LNCaP clone FGC (cell line): ENCODE measurements around the genes RGS21 and GLRX2.

DNA sequence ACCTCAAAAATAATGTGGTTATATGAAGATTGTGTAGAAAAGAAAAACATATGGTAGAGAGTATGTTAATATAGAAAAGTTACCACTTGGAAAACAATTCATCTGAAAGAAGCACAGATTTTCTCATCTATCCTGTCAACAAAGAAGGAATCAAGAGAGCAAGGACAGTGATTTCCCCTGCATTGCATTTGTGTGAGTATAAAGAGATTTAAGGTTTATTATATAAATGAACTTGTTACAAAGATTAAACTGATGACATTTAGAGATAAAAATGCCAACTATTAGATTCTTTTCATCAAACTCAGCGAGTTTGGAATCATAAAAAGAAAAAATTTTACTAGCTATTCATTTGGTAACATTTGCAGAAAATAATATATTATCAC lies at the start of gene RGS21:
TSS of gene RGS21 (plus strand) at position 79 of the 383 bp plus-strand sequence.
- RRBS, 2 experiments, result no CpG with 5 or more reads among the region's 1 CpG

GRCh38 chr1:192545996-192546257 lies 29.6 kb upstream of the RGS1 start:
- RRBS, 2 experiments, result no CpG with 5 or more reads among the region's 2 CpGs

DNA sequence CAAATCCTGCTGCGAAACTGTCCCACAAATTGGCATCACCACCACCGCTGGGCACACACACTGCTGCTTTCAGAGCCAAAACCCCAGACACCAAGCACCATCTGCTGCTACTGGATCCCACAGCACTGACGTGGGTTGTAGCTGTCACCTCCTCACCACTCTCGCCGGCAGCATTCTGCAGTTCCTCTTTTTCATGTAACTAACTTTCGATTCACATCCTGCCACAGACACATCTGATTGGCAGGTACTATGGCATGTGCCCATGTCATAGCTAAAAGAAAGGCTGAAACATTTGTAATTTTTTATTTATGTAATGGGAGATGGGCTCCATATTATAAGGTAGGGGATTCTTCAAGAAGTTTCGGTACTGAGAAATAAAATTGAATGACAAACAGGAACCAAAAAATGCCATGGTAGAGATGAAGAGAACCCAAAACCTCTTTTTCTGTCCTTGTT lies 26.8 kb upstream of the RGS13 start:
- RRBS, 2 experiments, result no CpG with 5 or more reads among the region's 7 CpGs

DNA sequence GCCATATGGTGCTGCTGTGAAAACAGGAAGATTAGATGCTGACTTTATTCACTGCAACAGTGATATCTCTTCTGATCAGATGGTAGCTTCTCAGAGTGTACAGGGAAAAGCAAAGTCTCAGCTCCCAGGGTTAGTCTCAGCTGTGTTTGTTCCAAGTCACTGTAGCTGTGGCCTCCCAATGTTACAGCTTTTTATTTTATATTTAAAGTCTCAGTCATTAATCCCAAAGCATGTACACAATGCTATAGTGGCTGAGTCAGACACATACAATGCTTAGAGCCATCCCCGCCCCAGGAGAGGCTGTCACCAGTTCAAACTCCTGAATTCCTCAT lies 42.7 kb upstream of the RGS2 start:
- RRBS, 2 experiments, result no CpG with 5 or more reads among the region's 1 CpG

- RRBS, 2 experiments, result no CpG with 5 or more reads among the region's 4 CpGs
These were observed 21.7 kb downstream of the RGS2 start for GRCh38 chr1:192830526-192831017.

GRCh38 chr1:192936452-192937100 lies 122.6 kb downstream of the UCHL5 start:
- RRBS, 2 experiments, result no CpG with 5 or more reads among the region's 1 CpG

DNA sequence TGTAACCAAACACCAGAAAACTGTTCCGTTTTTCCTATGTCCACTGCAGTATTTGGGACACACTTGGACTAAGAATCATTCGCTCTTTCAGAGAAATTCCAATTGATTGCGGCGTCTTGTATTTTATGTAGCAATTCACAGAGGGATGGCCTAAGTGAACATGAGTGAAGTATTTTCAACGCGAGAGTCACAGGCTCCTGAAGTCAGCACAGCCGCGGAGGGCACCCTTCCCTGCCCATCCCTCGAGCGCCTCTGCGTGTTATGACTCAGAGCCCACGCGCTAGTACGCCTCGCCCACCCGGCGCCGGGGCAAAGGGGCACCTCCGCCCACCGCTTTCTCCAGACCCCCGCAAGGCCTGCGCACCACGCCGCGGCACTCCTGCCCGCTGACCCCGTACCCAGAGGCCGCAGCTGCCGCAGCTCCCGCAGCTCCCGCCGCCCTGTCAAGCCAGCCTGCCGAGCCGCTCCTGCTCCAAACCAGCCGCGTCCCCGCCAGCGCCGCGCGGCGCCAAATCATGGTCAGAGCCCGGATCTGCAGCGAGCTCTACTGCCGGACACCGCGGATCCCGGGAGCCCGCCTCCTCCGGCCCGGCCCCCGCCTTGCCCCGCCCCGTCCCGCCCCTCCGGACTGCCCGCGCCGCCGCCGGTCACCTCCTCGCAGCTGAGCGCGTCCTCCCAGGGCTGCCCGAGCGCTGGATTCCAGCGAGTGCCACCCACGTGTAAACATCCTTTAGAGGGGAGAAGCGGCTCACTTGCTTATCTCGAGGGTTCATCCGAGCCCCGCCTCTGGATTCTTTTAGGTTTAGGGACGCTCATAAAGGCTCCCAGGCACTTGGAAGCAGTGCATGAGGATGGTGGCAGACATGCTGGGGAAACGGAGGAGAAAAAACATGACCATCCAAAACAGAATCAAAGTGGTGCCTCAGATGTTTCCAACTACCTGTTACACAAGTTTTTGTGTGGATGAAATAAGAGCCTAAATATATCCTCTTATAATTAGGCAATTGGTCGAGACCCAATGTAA lies at the start of gene GLRX2:
TSS of gene GLRX2 (minus strand) at position 549 of the 1,024 bp plus-strand sequence.
- RRBS, 2 experiments, result 2 to 3% methylated on average over 5 of the region's 75 CpGs

- RRBS, 2 experiments, result no CpG with 5 or more reads among the region's 5 CpGs
These were observed 275.3 kb upstream of the B3GALT2 start for GRCh38 chr1:193461590-193462156.

DNA sequence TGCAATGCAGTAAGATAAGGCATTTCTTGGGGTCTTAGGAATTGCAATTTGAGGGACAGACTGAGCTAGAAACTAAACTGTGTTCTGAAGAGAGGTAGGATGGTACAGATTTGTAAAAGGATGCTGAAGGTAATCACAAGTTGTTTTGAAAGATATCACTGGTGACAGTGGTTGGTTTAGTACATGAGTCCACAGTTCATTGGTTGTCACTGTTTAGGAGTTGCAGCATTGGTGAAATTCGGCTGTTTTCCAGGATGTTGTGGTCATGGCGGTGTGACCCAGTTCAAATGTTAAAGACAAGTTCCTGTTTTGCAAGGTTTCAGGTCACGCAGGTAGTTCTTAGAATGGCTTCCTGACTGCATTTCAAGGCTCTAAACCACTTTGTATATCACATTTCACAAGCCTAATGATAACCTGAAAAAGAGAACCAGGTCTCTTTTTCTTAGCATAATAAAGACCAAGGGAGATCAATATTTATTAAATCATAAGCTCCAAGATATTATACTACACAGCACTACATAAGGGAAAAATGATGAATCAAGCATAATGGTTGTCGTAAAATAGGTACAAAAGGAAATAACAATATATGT lies 292.9 kb upstream of the B3GALT2 start:
- RRBS, 2 experiments, result no CpG with 5 or more reads among the region's 4 CpGs

- RRBS, 2 experiments, result no CpG with 5 or more reads among the region's 25 CpGs
These were observed 1171.5 kb upstream of the B3GALT2 start for GRCh38 chr1:194357908-194358413.

- RRBS, 2 experiments, result no CpG with 5 or more reads among the region's 2 CpGs
These were observed 163.6 kb downstream of the KCNT2 start for GRCh38 chr1:196444457-196445173.

DNA sequence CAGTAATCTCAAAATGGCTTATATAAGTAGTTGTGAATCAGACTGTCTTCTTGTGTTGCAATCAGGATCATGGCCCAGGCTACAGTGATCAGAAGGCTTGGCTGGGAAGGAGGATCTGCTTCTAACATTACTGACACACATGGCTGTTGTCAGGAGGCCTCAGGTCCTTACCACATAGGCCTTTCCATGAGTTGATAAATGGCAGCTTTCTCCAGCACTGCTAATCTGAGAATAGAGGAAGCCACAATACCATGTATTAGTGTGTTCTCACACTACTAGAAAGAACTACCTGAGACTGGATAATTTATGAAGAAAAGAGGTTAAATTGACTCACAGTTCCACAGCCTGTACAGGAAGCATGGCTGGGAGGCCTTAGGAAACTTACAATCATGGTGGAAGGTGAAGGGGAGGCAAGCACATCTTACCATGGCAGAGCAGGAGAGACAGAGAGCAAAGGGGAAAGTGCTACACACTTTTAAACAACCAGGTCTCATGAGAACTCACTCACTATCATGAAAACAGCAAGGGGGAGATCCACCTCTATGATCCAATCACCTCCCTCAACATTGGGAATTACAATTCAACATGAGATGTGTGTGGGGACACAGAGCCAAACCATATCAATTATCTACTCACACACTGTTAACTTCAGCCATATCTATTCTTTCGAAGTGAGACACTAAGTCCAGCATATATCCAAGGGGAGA lies 33.9 kb downstream of the CFH start:
- RRBS, 2 experiments, result no CpG with 5 or more reads among the region's 1 CpG

DNA sequence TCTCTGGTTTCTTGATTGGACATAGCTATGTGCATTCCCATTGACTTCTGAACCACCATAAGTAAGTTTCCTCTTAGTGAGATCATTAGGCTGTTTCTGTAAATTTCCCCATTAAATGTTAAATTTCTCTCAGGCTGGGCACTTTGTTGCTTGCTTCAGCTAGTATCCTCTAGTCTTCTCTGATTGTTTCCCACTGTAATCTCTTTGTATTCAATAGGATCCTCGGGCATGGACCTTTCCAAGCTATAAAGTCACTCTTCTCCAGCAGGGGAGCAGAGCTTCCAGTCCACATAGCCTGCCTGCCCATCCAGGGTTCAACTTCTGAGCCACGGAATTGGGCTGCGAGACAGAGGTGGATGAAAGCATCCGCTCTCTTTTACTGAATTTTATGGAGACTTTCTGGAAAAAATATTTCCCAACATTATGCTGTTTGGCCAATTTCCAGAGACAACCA lies 1.2 kb upstream of the CFHR5 start:
- RRBS, 2 experiments, result no CpG with 5 or more reads among the region's 4 CpGs

DNA sequence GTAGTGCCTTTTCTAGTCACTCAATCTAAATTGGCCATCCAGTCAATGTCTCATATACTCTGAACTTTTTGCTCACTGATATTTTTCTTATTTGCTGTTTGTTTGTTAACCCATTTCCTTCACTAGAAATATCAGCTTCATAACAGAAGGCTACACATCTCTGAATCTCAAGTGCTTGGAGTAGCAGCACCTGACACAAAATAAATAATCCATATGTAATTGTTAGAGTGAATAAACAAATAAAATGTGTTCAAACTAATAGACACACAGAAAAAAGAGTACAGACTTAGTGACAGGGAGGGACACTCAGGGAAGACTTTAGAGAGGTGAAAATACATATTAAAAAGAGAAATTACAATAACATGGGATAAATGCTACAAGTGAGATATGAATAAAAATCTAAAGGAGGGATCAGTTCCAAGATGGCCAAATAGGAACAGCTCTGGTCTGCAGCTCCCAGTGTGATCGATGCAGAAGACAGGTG lies 203.7 kb downstream of the DENND1B start:
- RRBS, 2 experiments, result no CpG with 5 or more reads among the region's 1 CpG

GRCh38 chr1:197782801-197783283 lies 7.6 kb upstream of the DENND1B start:
- RRBS, 2 experiments, result no CpG with 5 or more reads among the region's 3 CpGs

DNA sequence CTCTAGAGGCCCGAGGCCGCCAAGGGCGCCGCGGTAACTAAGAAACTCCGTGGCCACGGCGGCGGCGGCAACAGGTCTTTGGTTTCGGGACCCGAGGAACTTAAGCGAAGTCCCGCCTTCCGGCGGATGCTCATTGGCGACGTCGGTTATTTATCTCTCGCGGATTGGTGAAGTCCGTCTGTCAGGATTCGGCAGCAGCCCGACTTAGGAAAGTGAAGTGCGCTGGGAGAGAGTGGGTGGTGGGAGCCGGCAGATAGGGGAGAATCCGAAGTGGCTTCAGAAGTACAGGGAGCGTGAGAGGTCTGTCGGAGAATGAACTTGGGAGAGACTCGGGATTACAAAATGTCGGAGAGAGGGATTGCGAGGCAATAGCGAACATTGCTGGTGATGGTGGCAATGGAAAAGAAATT lies 718 bp downstream of the NEK7 start:
- RRBS, 2 experiments, result 0% methylated on average over 4 to 5 of the region's 33 CpGs

DNA sequence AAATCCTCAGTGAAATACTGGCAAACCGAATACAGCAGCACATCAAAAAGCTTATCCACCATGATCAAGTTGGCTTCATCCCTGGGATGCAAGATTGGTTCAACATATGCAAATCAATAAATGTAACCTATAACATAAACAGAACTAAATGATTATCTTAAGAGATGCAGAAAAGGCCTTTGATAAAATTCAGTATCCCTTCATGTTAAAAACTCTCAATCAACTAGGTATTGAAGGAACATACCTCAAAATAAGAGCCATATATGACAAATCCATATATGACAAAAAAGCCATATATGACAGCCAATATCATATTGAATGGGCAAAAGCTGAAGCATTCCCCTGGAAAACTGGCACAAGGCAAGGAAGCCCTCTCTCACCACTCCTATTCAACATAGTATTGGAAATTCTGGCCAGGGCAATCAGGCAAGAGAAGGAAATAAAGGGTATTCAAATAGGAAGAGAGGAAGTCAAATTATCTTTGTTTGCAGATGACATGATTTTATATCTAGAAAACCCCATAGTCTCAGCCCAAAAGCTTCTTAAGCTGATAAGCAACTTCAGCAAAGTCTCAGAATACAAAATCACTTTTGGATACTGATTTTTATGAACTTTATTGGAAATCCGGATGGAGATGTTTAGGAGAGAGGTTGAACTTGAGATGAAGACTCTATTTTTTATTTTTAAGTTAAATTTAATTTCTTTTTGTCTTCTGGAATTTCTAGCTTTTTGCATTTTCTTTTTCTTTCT lies 36.9 kb downstream of the NEK7 start:
- RRBS, 2 experiments, result no CpG with 5 or more reads among the region's 2 CpGs

DNA sequence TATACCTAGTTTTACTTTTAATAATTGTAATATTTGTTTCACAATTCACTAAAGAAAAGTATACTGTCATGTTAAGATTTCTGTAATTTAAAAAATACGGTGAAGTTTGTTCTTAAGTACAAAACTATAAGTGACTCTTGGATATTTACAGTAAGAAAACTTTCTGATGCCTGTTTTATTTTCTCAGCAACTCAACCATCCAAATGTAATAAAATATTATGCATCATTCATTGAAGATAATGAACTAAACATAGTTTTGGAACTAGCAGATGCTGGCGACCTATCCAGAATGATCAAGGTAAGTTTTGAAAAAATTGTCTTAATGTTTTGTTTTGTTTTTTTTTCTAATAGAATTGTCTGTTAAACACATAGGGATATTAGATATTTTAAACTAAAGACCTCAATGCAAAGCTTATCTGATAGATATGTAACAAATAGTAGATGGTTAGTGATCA lies 107.2 kb downstream of the NEK7 start:
- RRBS, 2 experiments, result no CpG with 5 or more reads among the region's 2 CpGs

GRCh38 chr1:198294735-198295635 lies 138.2 kb downstream of the NEK7 start:
- RRBS, 2 experiments, result no CpG with 5 or more reads among the region's 12 CpGs